ENCODE results near the genes FERMT2, GMFB and TBPL2.

- PRO-cap, result bidirectional peak, plus-strand start at chr14:52694946, minus-strand start at chr14:52694919
- RAMPAGE, long total RNA, 5 experiments, result no peak in any of the 5 experiments
- RRBS, result no CpG with 5 or more reads among the region's 11 CpGs
These were observed 750 bp downstream of the ERO1A start for GRCh38 chr14:52694605-52695011.

DNA sequence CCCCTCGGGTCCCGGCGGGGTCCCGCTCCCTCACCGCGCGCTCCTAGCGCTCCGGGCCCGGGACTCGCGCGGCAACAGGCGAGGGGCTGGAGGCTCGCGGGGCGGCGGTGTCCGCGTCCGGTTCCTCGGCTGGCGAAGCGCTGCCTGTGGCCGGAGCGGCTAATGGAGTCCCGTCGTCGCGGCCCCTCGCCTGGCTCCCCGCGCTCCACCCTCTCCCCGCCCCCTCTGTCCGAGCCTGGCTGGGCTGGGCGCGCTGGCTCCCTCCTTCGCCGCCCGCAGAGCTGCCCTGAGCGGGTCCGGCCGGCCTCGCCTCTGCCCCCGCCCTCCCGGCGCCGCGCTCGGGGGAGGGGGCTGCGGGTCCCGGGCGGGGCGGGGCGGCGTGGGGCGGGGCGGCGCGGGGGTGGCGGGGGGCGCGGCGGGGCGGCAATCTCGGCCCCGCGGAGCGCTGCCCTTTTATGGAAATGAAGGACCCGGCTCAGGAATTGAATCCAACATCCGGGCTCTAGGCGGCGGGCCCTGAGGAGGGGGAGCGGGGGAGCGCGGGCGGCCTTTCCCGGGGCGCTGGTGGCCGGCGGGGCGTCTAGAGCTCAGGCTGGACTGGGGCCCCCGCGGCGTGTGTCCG lies at the start of gene FERMT2:
Gene FERMT2 (minus strand): TSS at position 164 of the 622 bp plus-strand sequence.
- PRO-cap, result bidirectional peak, plus-strand start at position 512 of the sequence, minus-strand start at position 200 of the sequence
- RAMPAGE, long total RNA, 5 experiments, result start-site peak on the minus strand in 4 of 5 experiments, centred at positions 143 to 174 of the sequence, 55 to 213 reads per replicate
- RRBS, result 3% methylated on average over 32 of the region's 86 CpGs

DNA sequence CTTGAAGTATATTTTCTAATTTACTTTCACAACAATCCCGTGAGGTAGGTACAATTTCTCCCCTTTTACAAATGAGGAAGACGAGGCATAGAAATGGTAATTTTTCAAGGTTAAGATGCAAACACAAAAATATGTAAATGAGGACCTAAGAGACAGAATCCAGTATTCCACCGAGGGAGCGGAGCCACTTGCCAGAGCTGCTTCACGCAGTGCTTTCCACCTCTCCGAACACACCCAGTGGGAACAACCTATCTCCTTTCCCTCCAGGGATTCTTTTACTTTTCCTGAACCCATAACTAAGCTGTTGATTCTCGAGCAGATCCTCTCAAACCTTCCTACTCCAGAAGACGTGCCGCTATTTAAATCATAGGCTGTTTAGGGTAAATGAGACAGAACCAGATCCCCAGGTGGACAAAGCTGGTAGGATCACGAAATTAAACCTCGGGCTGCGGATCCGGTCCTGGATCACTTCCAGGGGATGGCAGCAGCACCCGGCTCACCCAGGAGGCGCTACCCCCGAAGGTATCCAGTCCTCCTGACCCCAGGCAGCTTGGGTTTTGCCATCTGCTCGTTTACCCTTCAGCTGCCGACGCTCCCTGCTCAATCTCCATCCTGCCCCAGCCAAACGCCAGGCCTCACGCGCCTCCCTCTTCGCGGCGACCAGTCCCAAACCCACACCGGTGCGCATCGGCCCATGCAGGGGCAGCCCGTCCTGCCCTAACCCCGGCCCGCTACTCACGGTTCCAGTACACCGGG lies 1.4 kb downstream of the DDHD1 start:
- PRO-cap, result unidirectional peak, plus-strand start at position 464 of the sequence
- RAMPAGE, long total RNA, 5 experiments, result no peak in any of the 5 experiments
- RRBS, result 2% methylated on average over 6 of the region's 33 CpGs

DNA sequence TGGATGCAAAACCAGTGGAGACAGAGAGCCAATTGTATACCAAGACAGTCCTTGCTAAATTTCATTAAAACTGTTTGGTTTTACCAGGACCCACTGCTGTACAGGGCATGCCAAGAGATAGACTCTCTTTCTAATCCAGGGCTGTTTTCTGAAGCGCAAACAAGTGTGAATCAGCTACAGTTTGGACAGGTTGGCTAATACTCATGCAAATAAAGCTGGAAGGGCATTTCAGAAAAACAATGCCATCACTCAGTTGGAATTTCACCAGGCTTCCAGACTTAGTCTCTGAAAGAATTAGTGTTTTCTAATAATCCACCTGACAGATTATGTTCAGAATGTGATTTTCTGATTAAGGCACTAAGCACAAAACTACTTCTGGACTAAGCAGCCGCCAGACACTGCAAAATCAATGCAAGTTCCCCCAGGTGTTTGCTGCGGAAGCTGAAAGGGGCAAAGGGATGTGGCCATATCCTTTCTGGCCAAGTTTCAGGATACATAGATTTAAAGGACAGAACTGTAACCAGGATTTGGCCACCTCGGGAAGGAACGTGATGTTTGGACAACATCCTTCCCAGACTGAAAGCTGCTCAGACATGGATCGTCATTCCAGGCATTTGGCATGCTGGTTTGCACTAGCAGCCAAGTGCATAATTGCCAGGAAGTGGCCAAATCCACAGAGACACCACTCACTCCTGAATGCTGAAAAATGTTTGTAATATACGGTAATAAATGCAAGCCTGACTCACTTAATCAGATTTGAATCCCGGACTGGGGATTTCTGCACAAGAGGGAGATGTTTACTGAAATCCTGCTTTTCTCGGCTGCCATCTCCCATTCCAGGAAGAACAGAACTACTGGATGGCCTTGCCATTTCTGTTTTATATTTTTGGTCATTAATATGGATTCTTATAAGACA lies 32.0 kb upstream of the CDKN3 start:
- PRO-cap, result no peak
- RAMPAGE, long total RNA, 5 experiments, result no peak in any of the 5 experiments
- RRBS, result no CpG with 5 or more reads among the region's 9 CpGs

DNA sequence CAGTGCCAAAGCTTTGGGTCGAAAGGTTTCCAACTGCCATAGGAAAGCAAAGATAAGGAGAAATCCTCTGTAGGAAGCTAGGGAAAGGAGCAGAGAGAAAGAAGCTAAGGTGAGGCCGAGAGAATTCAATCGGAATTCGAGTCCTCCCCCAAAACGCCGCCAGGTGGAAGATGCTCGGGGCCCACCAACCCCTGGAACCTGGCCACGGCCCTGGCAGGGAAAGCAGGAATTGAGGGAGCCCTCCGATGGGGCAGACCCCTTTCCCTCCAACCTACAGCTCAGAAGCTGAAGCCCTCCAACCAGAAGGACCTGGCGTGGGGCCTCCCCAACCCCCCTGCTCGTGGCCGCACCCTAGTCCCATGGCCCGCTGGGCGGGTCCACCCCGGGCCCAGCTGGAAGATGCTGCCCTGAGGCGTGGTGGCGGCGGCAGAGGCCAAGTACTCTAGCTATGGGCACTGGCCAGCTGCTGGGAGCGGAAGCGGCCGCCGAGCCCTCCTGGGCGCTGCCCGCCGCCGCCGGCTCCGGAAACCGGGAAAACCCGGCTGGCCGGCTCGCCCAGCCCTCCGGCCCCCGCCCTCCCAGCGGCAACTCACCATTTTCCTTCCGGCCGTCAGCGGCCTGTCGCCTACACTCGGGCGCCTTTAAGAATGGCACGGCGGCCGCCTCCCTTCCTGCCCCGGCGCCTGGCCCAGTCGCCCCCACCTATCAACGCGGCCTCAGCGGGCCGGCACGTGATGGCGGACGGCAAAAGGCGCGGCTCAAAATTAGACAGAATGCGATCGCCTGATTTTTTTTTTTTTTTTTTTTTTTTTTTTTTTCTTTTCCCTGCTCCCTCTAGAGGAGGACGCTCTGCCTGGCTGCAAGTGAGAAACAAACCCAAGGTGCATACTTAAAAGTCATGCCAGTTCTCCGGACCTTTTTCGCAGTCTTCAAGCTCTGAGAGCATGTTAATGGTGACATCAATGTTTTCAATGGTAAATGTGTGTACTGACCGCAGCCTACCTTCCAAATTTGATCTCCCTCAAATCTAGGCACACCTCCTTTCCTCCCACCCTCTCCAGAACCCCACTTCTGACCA lies at the start of gene GMFB:
Gene GMFB (minus strand): TSS at position 649 of the 1,078 bp plus-strand sequence.
- PRO-cap, result unidirectional peak, minus-strand start at position 643 of the sequence; unidirectional peak, minus-strand start at position 681 of the sequence
- RAMPAGE, long total RNA, 5 experiments, result start-site peak on the minus strand in 5 of 5 experiments, centred at positions 623 to 668 of the sequence, 24 to 1,489 reads per replicate
- RRBS, result 1% methylated on average over 18 of the region's 62 CpGs

GRCh38 chr14:54510019-54510900 lies 554 bp downstream of the CGRRF1 start:
- PRO-cap, result unidirectional peak, minus-strand start at chr14:54510266
- RAMPAGE, long total RNA, 5 experiments, result no peak in any of the 5 experiments
- RRBS, result 2% methylated on average over 6 of the region's 34 CpGs

DNA sequence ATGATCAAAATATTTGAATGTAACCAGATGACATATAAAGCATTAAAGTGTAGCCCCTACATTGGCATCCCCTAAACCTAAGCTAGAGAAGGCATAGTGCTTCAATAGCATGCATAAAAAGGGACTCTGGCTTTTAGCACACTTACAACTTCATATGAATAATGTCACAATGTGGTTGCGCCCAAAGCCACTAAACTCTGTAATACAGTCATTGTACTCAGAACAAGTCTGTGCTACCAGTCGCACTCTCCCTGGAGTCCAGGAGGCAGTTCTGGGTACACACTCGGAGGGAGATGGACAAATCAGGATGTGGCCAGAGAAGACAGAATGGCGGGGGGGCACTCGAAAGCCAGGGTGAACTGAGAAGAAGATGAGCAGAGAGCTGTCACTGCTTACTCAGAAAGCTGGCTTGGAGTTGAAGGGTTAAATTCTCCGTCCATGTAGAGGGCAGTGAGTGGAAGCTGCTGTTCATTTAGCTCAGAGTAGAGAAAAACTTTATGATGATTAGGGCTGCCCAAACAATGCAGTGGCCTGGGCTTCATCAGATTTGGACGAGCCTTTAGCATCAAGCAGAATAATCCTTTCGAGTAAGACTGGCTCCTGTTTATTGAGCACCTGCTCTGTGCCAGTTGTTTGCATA lies 10.6 kb downstream of the SAMD4A start:
- PRO-cap, result no peak
- RAMPAGE, long total RNA, 5 experiments, result start-site peak on the plus strand in 1 of 5 experiments, centred at position 497 of the sequence, 6 reads per replicate
- RRBS, result no CpG with 5 or more reads among the region's 8 CpGs

DNA sequence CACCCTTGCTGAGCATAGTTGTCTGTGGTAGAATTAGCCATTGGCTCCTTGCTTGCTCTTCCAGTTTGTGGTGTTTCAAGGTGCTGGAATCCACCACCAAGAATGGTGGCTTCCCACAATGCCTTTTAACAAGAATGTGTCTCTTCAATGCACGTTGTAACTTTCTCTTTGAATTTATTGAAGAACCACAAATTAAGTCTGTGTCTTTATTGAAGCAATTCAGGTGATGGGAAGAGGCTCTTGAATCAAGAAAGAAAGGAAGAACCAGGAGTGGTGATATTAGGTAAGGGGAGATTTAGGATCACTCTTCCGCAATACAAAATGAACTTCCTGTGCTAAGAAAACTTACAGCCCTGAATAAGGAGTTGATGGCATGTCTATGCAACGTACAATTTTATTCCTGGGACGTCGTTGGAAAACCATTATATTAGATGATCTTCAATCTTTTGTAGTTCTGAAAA lies 37.3 kb downstream of the SAMD4A start:
- PRO-cap, result no peak
- RAMPAGE, long total RNA, 5 experiments, result start-site peak on the plus strand in 2 of 5 experiments, centred at positions 178 to 180 of the sequence, 6 to 12 reads per replicate
- RRBS, result no CpG with 5 or more reads among the region's 5 CpGs

DNA sequence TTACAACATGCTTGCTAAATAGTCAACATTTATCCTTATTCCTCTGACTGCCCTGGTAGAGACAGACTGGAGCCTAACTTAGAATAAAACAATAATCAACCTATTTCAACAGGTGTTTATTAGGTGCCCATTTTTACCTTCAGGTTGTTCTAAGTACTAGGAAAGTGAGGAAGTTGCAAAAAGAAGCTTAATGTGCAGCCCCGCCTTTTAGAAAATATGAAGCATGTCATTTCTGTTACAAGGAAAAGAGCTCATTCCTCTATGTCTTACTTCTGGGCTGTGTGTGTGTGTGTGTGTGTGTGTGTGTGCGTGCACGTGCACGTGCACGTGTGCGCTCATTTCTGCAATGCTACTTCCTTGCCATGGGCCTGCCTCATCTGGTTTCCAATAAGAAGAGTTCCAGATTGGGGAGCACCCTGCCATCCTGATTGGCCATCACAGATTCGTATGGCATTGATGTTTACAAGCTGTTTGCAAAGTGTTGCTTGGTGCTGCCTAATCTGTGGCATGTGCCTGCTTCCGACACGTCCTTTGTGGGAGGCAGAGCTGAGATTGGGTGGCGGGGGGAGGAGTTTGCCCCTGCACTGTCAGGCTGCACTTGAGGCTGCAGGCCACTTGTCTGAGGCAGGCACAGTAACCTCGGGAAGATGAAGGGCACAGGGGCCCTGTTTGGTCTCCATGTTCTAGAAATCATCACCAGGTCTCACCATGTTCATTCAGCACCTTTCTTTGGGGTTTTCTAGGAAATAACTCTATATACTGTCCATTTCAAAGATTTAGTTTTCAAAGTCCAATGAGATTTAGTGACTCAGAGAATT lies 39.2 kb downstream of the SAMD4A start:
- PRO-cap, result no peak
- RAMPAGE, long total RNA, 5 experiments, result no peak in any of the 5 experiments
- RRBS, result no CpG with 5 or more reads among the region's 11 CpGs

DNA sequence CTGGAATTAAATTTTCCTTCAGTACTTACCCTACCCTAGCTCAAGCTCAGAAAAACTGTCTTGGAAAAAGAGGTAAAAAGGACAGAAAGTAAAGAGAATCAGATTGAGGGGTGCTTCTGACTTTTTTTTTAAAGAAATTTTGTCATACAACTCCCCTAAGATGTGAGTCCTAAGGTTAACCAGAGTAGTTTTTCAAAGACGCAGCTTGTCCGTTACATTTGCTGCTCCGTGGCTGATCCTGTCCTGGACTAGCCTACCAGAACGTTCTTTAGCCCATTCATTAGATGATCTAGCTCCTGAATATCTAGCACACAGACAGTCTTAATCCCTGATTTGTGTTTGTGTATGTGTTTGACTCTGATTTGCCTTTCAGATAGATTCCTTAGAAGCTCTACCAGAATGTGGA lies 60.2 kb downstream of the SAMD4A start:
- PRO-cap, result no peak
- RAMPAGE, long total RNA, 5 experiments, result no peak in any of the 5 experiments
- RRBS, result no CpG with 5 or more reads among the region's 4 CpGs

DNA sequence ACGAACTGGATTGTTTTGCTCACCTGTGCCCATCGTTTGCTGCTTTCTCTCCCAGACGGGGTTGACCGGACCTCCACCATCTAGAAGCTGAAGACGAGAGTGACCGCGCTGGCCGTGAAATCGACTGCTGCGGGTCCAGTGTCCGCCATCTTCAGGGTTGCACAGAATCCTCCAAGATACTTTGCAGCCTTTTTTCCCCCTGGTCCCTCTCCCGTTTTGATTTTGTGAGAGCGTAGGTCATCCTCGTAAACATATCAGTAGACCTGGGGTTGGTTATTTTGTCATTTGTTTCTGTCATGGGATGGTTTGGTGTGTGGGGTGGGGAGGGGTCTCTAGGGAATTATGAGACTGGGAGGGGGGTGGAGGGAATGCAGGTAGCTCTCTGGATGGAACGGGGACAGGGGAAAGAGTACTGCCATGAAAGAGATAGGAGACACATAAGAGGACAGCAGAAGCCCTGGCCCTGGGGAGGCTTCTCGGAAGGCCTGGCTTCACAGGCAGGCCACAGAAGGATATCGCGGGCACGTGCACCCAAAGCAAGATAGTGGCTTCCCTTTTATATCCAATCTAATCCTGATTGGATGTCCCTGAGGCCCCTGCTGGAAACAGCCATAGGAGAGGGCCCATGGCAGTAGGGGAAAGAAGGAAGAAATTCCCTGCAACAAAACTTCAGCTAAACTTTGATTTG lies 113.6 kb downstream of the GCH1 start:
- PRO-cap, result no peak
- RAMPAGE, long total RNA, 5 experiments, result no peak in any of the 5 experiments
- RRBS, result no CpG with 5 or more reads among the region's 19 CpGs

GRCh38 chr14:54901382-54901992 lies 1.1 kb downstream of the GCH1 start:
- PRO-cap, result no peak
- RAMPAGE, long total RNA, 5 experiments, result no peak in any of the 5 experiments
- RRBS, result 4% methylated on average over 7 of the region's 27 CpGs

- PRO-cap, result no peak
- RAMPAGE, long total RNA, 5 experiments, result no peak in any of the 5 experiments
- RRBS, result no CpG with 5 or more reads among the region's 15 CpGs
These were observed 986 bp downstream of the MAPK1IP1L start for GRCh38 chr14:55052249-55053017.

DNA sequence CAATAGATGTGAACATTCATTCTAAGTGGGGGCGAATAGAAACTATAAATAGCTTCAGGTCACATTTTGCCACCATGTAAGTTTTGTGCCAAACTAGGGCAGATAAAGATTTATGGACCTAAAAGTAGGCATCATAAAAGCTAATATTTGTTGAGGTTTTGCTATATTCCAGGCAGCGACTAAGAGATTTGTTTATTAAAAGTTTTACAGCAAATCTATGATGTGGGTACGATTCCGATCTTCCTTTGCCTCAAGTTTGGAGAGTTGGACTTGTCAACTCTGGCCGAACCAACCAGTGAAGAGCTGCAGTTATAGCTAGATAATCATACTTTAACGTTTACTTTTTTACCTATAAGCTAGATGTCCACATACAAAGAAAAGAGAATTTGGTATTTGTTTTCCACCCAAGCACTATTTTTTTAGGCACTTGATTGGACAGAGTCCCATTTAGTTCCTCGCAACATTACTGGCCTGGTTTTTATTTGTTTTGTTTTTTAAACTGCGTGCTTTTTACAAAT lies 1.6 kb downstream of the MAPK1IP1L start:
- PRO-cap, result no peak
- RAMPAGE, long total RNA, 5 experiments, result no peak in any of the 5 experiments
- RRBS, result no CpG with 5 or more reads among the region's 8 CpGs

- PRO-cap, result bidirectional peak, plus-strand start at chr14:55103384, minus-strand start at chr14:55103329
- RAMPAGE, long total RNA, 5 experiments, result no peak in any of the 5 experiments
- RRBS, result 17% methylated on average over 6 of the region's 14 CpGs
These were observed 26.1 kb upstream of the LGALS3 start for GRCh38 chr14:55102715-55103656.

DNA sequence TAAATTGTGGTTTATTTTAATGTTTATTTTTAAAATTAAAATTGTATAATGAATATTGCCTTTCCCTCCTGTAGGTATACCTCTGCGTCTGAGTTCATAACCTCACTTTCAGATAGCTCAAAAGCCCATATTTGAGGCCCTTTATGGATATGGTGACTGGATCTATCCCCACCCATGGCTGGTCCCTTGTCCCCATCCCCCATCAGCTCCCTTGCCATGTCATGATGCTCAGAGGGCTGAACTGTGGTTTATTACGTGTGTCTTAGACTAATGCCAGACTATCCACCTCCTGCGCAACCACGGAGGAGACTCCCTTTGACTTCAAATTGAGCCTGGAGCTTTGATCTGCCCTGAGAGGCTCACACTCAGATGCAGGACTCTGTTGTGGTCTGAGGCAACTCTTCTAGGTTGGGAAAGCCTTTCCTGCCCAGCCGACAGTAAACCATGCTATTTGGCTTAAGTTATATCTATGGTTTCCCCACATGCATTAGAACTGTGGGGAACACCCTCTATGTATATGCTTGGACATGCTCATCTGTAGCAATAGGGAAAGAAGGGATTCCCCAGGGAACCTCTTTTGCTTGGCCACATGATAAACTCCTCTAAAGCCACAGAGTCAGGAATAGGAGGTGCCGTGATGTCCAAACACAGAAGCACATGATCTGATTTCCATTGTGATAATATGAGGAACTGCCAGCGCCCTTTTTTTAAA lies 11.3 kb upstream of the LGALS3 start:
- PRO-cap, result no peak
- RAMPAGE, long total RNA, 5 experiments, result no peak in any of the 5 experiments
- RRBS, result no CpG with 5 or more reads among the region's 7 CpGs

DNA sequence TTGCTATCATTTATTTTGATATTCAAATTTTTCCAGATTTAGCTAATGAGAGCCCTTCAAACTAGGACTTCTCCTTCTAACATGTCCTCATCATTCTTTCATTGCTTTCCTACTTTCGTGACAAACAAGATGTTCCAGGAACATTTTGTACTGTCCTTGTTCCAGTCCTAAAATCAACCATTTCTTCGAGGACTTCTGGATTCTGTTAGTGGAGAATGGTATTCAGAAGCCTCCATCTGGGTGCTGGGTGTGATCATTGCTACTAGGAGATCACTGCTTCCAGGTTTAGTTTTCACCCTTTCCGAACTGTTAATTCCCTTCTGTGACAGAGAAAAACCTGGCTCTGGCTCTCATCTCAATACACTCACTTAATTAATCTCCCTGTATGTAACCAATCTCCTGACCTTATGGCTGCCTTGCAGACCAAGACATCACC lies 29.5 kb upstream of the FBXO34 start:
- PRO-cap, result no peak
- RAMPAGE, long total RNA, 5 experiments, result no peak in any of the 5 experiments
- RRBS, result no CpG with 5 or more reads among the region's 3 CpGs

DNA sequence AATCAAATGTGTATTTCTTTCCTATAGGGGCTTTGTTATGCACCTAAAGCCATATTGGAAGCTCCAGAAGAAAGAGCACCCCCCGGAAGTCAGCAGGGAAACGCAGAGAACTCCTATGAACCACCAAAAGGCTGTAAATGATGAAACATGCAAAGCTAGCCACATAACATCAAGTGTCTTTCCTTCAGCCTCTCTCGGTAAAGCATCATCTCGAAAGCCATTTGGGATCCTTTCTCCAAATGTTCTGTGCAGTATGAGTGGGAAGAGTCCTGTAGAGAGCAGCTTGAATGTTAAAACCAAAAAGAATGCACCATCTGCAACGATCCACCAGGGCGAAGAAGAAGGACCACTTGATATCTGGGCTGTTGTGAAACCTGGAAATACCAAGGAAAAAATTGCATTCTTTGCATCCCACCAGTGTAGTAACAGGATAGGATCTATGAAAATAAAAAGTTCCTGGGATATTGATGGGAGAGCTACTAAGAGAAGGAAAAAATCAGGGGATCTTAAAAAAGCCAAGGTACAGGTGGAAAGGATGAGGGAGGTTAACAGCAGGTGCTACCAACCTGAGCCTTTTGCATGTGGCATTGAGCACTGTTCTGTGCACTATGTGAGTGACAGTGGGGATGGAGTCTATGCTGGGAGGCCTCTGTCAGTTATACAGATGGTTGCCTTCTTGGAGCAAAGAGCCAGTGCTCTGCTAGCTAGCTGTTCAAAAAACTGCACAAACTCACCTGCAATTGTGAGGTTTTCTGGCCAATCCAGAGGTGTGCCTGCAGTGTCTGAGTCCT lies 61.1 kb downstream of the ATG14 start:
- PRO-cap, result no peak
- RAMPAGE, long total RNA, 5 experiments, result start-site peak on the plus strand in 1 of 5 experiments, centred at position 247 of the sequence, 9 reads per replicate
- RRBS, result no CpG with 5 or more reads among the region's 6 CpGs

- PRO-cap, result no peak
- RAMPAGE, long total RNA, 5 experiments, result no peak in any of the 5 experiments
- RRBS, result 28% methylated on average over 6 of the region's 35 CpGs
These were observed at the start of gene TBPL2 for GRCh38 chr14:55440315-55440841. TBPL2 (minus strand) TSS chr14:55440616.

GRCh38 chr14:55580682-55581644 lies 956 bp downstream of the KTN1 start:
- PRO-cap, result no peak
- RAMPAGE, long total RNA, 5 experiments, result no peak in any of the 5 experiments
- RRBS, result 2% methylated on average over 21 of the region's 58 CpGs

Measured in stomach (tissue), 7 donors.